Neural cell (in vitro differentiated cells): Measurements from ENCODE around the gene WNT5B.

DNA sequence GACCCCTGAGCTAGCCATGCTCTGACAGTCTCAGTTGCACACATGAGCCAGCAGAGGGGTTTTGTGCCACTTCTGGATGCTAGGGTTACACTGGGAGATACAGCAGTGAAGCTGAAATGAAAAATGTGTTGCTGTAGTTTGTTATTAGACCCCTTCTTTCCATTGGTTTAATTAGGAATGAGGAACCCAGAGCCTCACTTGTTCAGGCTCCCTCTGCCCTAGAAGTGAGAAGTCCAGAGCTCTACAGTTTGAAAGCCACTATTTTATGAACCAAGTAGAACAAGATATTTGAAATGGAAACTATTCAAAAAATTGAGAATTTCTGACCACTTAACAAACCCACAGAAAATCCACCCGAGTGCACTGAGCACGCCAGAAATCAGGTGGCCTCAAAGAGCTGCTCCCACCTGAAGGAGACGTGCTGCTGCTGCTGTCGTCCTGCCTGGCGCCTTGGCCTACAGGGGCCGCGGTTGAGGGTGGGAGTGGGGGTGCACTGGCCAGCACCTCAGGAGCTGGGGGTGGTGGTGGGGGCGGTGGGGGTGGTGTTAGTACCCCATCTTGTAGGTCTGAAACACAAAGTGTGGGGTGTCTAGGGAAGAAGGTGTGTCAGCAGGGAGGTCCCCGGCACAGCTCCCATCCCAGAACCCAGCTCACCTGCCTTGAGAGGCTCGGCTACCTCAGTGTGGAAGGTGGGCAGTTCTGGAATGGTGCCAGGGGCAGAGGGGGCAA, 50.1 kb upstream of the IQSEC3 start:
- RAMPAGE, long total RNA, result no peak

DNA sequence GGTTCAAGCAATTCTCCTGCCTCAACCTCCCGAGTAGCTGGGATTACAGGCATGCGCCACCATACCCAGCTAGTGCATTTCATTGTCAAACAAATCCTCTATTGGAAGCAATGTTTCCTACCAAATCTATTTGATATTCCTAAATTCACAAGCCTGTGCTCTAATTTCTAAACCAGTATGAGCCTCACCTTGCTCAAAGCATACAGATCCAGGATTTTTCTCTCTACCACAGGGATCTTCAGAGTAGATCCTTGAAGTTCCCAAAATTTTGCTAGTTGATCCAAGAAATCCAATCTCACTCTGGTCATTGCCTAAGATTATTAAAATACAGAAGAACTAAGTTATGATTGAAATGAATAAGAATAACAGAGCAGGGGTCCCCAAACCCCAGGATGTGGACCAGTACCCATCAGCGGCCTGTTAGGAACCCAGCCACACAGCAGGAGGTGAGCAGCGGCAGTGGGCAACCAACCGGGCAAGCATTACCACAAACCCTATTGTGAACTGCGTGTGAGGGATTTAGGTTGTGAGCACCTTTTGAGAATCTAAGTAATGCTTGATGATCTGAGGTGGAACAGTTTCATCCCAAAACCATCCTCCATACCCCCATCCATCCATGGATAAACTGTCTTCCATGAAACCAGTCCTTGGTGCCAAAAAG, 5.1 kb downstream of the KDM5A start:
- RAMPAGE, long total RNA, result no peak

DNA sequence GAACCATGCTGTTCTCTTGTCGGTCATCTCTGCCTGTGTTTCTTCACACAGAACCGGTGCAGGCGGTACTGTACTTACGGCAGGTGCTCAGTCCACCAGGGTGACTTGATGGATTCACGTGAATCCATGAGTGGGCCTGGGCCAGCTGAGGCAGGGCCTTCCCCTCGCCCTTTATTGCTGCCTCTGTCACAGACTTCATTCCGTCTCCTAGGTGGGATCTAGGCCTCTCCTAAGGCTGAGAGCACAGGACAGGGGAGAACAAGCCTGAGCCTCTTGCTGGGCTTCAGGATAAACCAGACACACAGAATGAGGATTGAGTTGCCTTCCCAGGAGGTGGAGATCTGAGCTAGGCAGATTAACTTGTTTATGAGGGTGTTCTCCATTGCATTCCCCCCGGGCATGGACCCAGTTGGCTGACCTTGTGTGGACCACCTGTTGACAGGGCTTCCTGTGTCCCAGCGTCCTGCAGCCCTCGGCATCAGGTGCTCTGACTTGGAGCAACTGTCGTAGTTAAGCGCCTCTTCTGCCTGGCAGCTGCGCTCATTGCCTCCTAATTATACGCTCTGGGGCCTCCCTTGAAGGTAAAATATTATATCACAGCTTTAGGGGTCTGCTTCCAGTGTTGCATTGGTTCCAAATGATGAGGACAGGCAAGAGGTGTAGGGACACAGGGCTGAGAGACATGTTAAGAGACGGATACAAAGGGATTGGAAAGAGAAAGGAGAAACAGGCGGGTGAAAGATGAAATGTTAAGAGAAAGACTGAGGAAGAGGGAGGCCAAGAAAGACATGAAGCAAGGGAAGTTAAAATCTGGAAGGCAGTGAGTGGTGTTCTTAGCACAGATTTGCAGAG, 42.3 kb downstream of the B4GALNT3 start:
- RAMPAGE, long total RNA, result no peak

DNA sequence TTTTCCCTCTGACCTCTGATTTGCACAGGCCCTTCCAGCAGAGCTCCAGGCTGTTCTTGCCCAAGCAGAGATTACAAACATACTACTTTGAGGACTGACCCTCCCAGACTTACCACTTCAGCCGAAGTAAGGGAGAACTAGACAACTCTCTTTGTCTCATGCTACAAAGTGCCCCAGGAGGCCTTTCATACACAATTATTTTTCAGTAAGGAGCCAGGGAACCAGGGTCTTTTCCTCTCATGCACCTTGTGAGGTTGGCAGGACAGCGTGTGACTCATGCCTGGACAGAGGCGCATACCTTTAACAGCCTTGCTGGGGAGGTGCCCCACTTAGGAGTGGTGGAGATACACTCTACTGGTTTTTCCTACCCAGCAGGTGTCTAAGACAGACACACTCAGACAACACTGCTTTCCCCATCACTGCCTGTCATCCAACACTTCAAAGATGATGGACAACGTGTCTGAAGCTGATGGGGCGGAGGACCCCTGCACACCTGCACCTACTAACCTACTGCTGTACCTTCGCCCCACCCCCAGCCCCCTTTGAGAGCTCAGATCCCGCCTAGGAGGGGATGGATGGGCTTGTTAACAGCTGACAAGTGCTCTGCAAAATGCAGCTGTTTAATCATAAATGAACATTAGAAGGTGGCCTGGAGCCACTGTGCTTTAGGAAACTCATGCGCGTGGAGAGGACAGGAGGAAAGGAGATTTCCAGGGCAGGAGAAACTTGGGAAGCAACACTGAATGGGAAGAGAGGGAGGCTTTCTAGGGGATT, 49.1 kb downstream of the B4GALNT3 start:
- RAMPAGE, long total RNA, result no peak

- RAMPAGE, long total RNA, result no peak
Observed at GRCh38 chr12:643527-644134, 19.6 kb downstream of the NINJ2 start.

- RAMPAGE, long total RNA, result no peak
Observed at GRCh38 chr12:716414-716949, 35.9 kb upstream of the WNK1 start.

DNA sequence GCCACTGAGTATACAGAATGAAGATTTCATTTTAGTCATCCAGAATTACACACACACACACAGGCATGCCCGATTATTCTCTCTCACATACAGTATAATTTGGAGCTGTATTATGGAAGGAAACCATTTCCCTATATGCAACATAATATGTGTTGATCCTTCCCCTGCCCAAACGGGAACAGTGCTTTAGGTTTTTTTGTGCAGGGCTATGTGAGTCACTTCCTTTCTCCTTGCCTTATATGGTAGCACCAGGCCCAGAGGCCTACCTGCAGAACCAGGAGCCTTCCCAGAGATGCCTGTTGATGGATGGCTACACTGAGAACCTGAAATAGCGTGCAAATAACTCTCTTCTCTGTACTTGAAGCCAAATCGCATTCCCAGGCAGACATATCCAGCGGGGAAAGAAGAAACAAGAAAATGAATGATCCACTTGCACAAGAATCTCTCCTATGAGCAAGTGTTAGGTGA, 28.0 kb upstream of the WNK1 start:
- RAMPAGE, long total RNA, result no peak

DNA sequence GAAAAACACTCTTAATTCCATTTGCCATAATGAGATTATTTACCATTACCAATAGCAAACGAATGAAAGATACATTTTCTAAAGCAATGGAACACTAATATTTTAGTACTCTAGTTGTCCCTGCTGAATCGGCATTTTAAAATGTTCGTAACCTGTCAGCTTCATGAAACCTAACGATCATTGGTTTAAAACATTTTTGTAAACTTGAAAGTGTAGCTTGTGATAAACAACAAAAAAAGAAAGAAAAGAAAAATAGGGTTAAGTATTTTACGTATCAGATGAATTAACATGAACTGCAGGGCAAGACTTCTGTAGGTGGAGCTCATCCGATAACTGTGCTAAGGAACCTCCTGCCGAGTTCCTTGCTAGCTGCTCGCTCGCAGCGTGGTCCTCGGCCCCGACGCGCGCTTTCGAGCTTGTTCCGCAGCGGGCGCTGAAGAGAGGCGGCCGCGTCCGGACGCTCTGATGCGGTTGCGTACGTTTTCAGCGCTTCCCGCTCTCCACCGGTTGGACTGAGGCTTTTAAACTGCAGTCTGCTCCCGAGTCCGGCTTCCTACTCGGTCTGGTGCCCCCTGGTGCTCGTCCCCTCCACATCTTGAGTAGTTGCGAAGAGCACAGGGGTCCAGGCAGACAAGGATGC, 1.4 kb upstream of the WNK1 start:
- RAMPAGE, long total RNA, result no peak

GRCh38 chr12:751500-752216, 721 bp upstream of the WNK1 start:
- RAMPAGE, long total RNA, result start-site peak on the minus strand at chr12:752094-752149, 137 and 27 reads in 2 replicates

DNA sequence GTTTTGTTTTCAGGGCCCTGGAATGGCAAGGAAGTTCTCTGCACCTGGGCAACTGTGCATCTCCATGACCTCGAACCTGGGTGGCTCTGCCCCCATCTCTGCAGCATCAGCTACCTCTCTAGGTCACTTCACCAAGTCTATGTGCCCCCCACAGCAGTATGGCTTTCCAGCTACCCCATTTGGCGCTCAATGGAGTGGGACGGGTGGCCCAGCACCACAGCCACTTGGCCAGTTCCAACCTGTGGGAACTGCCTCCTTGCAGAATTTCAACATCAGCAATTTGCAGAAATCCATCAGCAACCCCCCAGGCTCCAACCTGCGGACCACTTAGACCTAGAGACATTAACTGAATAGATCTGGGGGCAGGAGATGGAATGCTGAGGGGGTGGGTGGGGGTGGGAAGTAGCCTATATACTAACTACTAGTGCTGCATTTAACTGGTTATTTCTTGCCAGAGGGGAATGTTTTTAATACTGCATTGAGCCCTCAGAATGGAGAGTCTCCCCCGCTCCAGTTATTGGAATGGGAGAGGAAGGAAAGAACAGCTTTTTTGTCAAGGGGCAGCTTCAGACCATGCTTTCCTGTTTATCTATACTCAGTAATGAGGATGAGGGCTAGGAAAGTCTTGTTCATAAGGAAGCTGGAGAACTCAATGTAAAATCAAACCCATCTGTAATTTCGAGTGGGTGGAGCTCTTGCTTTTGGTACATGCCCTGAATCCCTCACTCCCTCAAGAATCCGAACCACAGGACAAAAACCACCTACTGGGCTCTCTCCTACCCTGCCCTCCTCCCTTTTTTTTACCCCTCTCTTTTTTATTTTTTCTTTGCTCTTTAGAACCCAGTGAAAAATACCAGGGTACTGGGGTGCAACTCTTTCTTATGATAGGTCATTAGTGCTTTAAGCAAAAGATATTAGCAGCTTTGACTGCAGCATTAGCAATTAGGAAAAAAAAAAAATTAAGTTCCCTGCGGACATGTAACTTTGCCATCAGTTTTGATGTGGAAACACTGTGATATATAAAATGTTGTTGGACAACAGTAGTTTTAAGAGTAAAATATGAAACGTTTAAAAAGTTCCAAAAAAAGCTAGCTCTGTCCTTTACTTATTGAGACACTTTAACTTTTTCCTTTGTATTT, 40.7 kb downstream of the RAD52 start:
- RAMPAGE, long total RNA, result no peak

- RAMPAGE, long total RNA, result no peak
Observed at GRCh38 chr12:953795-954290, 4.3 kb upstream of the RAD52 start.

- RAMPAGE, long total RNA, result no peak
Observed at GRCh38 chr12:991463-992167, 592 bp downstream of the ERC1 start.

- RAMPAGE, long total RNA, result no peak
Observed at GRCh38 chr12:1124716-1125251, 133.8 kb downstream of the ERC1 start.

DNA sequence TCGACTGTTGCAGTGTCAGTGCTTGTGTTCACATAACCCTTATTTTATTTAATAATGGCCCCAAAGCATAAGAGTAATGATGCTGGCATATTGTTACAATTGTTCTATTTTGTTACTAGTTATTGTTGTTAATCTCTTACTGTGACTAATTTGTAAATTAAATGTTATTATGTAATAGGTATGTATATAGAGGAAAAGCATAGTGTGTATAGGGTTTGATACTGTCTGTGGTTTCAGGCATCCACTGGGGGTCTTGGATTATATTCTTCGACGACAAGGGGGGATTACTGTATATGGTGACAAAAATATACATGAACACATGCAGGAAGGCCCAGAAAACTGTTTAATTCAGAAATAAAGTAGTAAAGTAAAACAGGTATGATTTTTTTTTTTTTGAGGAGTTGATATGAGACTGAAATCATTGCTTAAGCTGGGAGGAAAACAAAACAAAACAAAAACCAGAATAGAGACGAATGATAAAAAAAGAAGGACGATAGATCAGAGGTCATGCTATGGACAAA, 148.4 kb downstream of the ERC1 start:
- RAMPAGE, long total RNA, result no peak

- RAMPAGE, long total RNA, result no peak
Observed at GRCh38 chr12:1282608-1283485, 291.8 kb downstream of the ERC1 start.

DNA sequence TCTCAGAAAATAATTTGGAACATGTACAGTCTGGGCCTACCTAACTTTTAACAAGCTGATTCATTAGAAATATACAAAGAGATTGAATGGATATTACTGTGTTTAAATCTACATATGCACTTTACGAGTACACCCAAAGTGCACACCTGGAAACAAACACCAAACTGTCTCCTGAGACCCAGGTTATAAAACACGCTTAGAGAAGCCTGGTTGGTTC, 209.6 kb downstream of the FBXL14 start:
- RAMPAGE, long total RNA, result no peak

DNA sequence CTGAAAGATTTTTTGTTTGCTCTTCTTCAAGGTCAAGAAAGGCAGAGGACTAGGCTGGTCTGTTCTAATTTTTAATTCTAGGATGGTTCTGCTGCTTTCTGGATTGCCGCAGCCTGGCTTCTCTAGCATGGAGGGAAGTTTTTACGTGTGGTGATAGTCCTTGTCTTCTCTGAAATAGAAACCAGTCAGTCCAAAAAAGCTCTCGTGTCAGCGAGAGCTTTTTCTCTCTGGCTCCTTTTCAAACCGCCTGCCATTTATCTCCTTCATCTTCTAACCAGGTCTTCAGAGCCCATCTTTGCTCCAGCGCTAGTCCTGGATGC, 61.4 kb downstream of the FBXL14 start:
- RAMPAGE, long total RNA, result no peak

DNA sequence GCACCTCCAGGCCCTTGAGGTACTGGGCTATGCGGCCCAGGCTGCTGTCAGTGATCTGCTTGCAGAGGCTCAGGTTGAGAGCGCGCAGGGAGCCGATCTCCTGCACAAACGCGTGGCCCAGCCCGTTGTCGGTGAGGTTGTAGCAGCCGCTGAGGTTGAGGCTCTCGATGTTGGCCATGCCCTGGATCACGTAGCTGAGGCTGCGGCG, 852 bp downstream of the FBXL14 start:
- RAMPAGE, long total RNA, result no peak

- RAMPAGE, long total RNA, result no peak
Observed at GRCh38 chr12:1605137-1605552, 10.8 kb upstream of the FBXL14 start.

DNA sequence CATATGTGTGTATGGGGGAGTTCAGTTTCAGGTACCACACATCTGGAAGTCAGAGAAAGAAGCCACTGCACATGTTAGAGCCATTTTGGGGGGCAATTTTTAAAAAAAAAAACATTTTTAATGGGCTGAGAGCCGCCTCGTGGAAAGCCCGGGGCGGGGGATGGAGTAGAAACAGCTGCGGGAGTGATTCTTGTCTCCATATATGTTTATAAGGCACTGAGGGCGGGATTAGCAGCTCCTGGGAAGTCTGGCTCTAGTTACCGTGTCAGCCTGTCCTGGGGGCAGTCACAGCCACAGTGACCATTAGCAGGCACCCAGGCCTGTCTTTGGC, at the start of gene WNT5B:
Gene WNT5B, plus strand, starts transcription at position 284 of the 331 bp plus-strand sequence.
- RAMPAGE, long total RNA, result no peak